Pericardium (tissue), 1 donor: ENCODE results near the genes CTPS1 and EDN2.

- RRBS, result no CpG with 5 or more reads among the region's 8 CpGs
Observed at GRCh38 chr1:40944871-40945644, 34.4 kb upstream of the CTPS1 start.

DNA sequence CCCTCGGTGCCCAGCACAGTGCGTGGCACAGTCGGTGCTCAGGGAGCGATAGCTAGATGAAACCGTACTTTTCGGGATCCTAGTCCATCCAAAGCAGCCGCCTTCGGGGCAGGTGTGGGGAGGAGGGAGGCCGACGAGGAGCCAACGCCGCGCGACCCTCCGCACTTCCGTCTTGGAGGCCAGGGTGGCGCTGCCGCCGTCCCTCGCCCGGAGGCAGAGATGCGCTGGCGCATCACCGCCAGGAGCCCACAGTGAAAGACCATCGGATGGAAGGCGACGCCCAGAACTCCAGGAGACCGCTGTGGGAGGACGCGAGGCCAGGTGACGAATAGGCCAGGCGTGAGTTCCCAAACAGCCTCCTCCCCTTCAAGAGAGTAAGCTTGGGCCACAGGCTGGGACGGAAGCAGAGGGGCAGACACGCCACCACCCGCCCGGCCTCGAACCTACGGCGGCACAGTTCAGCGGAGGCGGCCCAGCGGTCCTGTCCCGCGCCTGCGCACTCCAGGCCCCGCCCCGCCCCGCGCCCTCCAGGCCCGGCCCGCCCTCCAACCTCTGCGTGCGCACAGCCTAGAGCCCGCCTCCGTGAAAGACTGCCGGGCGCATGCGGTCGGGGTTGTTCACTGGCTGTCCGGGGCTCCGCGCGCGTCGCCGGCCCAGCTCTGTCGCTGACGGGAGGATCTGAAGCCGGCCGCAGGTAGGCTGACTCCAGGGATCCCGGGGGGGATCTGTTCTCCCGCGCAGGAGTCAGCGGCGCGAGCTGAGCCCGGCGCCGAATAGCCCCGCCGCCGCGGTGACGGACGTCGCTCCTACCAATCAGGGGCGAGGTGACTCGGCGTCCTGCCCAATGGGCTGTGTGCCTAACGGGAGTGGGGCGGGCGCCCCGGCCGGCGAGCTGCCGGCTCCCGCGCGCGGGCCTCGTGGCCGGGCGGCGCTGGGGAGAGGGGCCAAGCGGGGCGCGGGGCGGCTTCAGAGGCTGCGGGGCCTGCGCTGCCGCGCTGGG is at the start of gene CTPS1:
Gene CTPS1 (plus strand): TSS at position 561 of the 1,000 bp plus-strand sequence.
- RRBS, result 3% methylated on average over 38 of the region's 112 CpGs

- RRBS, result no CpG with 5 or more reads among the region's 7 CpGs
Observed at GRCh38 chr1:40988947-40989462, 9.5 kb downstream of the CTPS1 start.

GRCh38 chr1:40997032-40997816 is 17.7 kb downstream of the CTPS1 start:
- RRBS, result no CpG with 5 or more reads among the region's 10 CpGs

DNA sequence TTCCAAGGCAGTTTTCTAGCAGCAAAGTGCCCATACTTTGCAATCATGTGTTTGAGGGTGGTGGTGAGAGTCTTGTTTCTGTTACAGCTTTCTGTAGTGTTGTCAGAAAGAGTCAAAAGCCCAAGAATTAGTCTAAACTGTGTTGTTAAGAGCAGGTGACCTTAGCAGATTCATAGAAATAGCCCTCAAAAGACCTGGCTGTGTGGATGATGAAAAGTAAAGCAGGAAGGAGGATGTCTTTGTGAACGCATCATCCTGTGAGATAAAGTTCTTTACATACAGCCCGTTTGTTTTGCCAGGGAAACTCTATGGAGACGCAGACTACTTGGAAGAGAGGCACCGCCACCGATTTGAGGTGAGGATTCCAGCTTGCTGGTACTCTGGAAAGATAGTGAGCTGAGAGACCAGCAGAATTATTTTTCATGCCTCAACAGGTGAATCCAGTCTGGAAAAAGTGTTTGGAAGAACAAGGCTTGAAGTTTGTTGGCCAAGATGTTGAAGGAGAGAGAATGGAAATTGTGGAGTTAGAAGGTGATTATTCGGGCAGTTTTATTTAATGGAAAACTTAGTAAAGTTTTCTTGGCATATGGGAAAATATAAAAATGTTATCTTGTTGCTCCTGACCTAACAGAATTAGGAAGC is 13.0 kb downstream of the SLFNL1 start:
- RRBS, result no CpG with 5 or more reads among the region's 6 CpGs

DNA sequence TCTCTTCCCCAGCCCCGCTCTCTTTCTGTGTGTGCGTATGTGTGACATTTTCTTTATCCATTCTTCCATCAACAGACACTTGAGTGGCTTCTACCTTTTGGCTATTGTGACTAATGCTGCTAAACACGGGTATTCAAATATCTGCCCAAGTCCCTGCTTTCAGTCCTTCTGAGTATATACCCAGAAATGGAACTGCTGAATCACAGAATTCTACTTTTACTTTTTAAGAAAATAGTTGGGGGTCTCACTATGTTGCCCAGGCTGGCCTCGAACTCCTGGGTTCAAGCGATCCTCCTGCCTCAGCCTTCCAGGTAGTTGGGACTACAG is 108.0 kb upstream of the SLFNL1 start:
- RRBS, result no CpG with 5 or more reads among the region's 5 CpGs

- RRBS, result no CpG with 5 or more reads among the region's 18 CpGs
Observed at GRCh38 chr1:41357957-41358620, 116.0 kb upstream of the SCMH1 start.

GRCh38 chr1:41427524-41427909 is 57.0 kb downstream of the EDN2 start:
- RRBS, result no CpG with 5 or more reads among the region's 13 CpGs

DNA sequence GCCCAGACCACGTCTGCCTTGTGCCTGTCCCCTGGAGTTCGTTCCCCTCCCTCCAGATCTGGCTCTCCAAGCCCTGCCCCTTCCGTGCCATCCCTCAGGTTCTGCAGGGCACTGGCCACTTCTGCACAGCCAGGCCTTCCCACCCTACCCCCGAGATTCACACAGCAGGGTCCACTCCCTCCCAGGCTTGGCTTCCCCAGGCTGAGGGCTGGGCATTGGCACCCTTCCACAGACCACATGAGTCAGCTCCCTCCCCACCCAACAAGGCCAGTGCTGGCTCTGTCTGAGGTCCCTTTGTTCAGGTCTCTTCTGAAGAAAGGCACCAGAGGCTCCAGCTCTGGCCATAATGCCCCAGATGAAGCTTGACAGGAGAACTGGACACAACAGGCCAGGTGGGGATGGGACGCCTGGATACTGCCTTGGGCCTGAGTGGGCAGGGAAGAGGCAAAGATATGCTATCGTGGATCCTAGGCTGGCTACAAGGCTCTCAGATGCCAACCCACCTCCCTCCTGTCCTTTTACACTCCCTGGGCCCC is 51.5 kb downstream of the EDN2 start:
- RRBS, result no CpG with 5 or more reads among the region's 6 CpGs

DNA sequence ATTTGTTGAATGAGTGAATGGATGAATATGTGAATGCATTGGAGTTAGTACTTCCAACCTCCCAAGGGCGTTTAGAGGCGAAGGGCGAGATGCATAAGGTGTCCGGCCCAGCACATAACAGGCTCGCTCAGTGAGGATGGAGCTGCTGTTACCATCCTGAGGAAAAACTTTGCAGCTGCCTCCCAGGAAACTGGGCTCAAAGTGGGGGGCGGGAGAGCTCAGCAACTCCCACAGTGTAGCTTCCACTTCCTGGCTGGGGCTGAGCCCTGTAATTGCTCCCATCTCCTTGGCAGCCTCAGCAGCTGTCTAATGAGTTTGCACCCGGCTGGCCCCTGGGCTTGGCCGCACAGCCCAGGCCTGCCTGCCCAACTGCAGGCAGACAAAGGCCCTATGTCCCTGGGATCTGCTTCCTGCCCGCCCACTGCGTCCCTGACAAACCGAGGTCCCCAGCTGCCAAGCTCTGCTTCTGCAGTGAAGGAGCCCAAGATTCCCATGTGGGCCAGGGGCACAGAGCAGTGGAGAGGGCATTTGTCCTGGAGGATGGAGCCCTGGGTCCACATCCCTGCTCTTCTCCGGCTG is 30.1 kb downstream of the EDN2 start:
- RRBS, result no CpG with 5 or more reads among the region's 12 CpGs

GRCh38 chr1:41484159-41484968 is at the start of gene EDN2:
Gene EDN2, minus strand, starts transcription at chr1:41484683.
- RRBS, result 46% methylated on average over 3 of the region's 25 CpGs

- RRBS, result 66% methylated on average over 4 of the region's 23 CpGs
Observed at GRCh38 chr1:41501482-41502127, 17.1 kb upstream of the EDN2 start.

DNA sequence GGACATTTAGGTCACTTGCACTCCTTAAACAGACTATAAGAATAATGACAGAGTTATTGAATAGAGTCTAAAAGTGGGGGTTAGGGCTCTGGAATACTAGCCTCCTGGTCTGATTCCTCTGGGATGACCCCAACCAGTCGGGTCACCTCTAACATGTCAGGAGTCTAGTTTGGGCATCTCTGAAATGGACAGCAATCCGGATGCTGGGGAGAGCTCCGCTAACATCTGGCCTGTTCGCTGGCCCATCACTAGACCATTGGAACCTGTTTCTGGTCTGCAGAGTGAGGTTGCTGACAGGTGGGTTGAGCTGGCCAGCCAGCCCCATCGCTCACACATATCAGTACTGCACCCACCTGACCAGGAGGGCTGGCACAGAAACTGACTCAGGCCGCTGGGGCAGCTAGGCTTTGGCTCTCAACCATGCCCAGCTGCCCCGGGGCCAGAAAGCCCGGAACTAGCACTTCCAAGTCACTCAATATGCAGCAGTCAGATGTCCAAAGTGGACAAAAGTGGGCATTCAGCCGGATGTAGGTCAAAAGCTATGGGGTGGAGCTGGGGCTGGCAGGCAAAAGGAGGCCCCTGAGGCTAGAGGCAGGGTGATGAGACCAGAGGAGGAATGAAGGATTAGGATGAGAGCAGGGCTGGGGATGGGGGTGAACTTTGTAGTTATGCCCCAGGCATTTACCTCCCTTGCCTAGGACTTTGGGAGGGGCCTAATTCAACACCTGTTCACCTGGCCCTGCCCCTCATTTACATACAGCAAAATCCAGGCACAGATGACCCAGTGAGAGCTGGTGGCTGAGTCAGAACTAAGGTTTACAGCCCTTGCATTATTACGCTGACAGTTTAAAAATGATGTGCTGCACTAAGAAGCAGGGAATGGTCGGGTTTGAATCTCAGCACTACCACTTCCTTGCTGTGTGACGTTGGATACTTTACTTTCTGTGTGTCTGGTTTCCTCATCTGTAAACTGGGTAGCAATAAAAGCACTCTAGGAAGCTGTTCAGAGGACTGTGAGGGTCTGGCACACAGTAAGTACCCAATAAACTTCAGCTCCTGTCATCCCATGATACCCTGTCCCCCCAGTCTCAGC is 30.7 kb upstream of the EDN2 start:
- RRBS, result 51% methylated on average over 2 of the region's 12 CpGs

DNA sequence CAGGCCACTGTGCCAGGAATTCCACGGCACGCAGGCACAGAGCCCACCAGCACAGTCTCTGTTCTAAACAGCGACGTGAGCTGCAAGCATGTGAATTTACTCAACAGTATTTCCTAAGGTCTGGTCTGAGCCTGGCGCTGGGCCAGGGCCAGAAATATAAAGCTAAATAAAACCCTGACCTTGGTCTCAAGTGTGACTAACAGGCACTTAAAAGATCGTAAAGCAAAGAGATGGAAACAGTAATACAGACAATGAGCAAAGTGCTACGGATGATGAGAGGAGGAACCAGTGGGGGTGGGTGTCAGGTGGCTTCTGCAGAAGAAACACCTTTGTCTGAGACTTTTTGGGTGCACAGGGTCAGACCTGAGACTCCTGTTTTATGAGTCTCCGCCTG is 53.3 kb upstream of the EDN2 start:
- RRBS, result no CpG with 5 or more reads among the region's 8 CpGs

- RRBS, result no CpG with 5 or more reads among the region's 7 CpGs
Observed at GRCh38 chr1:41641161-41641829, 156.8 kb upstream of the EDN2 start.

- RRBS, result no CpG with 5 or more reads among the region's 2 CpGs
Observed at GRCh38 chr1:41684065-41684349, 199.5 kb upstream of the EDN2 start.

GRCh38 chr1:41728307-41729345 is 190.1 kb downstream of the HIVEP3 start:
- RRBS, result no CpG with 5 or more reads among the region's 13 CpGs

GRCh38 chr1:41773006-41773500 is 145.7 kb downstream of the HIVEP3 start:
- RRBS, result no CpG with 5 or more reads among the region's 4 CpGs

DNA sequence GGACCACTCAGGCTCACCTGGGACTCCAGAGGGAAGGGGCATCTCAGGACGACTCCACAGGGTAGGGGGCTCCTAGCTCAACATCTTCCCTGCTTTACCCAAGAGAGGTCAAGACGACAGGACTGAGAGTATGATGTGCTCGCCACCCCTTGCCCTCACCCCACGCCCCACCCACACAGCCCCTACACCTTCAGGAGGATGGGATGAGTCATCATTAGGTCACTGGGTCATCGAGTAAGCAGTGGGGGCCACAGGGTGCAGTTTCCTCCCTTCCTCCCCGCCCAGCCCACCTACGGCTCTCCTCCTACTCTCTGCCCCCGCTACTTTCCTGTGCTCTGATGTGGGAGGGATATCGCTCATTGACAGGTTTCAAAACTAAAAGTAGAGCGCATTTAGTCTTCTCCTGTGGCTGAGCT is 112.0 kb downstream of the HIVEP3 start:
- RRBS, result no CpG with 5 or more reads among the region's 10 CpGs

GRCh38 chr1:41898059-41898910 is 20.4 kb downstream of the HIVEP3 start:
- RRBS, result no CpG with 5 or more reads among the region's 7 CpGs